Prostate gland (tissue), 2 donors: ENCODE results near the genes TROAP, RACGAP1 and SMARCD1.

DNA sequence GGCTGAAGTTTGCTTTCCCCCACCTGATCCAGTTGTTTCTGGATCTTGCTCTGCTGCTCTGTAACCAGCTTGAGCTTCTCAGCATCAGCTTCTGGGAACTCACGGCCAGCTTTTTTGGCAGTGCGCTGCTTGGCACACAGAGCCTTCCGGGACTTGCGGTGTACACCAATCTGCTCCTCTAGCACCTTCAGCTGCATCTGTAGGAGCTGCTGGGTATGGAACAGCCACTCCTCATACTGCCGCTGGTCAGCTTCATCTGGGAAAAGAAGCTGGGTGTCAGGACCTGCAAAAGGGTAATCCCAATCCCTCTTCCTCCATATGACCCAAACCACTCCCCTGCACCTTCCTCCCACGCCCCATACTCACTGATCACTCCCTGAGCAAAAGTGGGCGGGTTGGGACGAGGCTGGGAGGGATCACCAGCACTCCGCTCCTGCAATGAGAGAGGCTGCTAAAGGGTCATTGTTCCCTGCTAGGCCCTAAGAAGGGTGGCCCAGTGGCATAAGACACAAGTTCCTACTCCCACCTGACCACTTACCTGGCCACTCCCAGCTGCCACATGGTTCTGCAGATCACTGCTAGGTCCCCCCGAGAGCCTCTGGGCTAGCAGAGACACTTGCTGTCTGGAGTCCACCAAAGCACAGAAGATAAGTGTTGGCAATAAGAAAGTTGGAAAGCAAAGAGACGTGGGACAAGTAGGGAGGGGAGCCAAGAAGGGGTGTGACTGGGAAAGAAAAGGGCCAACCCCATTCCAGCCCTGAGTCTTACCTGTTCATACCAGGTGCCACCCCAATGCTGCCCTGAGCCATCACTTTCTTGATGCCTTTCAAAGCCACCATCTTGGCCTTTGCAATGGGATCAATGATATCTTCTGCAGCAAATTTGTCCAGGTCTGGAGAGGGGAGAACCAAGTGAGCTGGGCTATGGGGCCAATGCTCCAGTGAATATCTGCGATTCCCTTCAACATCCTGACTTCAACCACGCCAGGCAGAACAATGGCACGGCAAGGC lies 15.8 kb upstream of the PRKAG1 start:
- PRO-cap = no peak
- RAMPAGE, long total RNA, 2 experiments = no peak in any of the 2 experiments

DNA sequence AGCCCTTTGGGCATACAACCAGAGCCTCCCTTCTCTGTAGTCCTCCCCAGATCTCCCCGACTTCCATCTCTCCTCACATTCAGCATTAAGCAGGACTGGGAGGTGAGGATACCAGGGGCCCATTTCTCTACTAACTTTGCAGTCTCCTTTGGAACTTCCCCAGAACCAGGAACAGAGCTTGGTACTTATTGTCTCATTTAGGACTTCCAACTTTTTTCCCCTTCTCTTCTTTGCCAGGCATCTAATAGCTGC lies 489 bp upstream of the DHH start:
- PRO-cap = no peak
- RAMPAGE, long total RNA, 2 experiments = no peak in any of the 2 experiments

GRCh38 chr12:49197232-49197814 lies 8.4 kb upstream of the TUBA1A start:
- PRO-cap = unidirectional peak, plus-strand start at chr12:49197550
- RAMPAGE, long total RNA, 2 experiments = no peak in any of the 2 experiments

- PRO-cap = unidirectional peak, minus-strand start at chr12:49322999; unidirectional peak, minus-strand start at chr12:49323047
- RAMPAGE, long total RNA, 2 experiments = start-site peak on the plus strand in 1 of 2 experiments, at chr12:49323252-49323302 at its widest, 12 reads per replicate
Observed at GRCh38 chr12:49322798-49323802, at the start of gene TROAP. Gene TROAP (plus strand): TSS chr12:49323255.

DNA sequence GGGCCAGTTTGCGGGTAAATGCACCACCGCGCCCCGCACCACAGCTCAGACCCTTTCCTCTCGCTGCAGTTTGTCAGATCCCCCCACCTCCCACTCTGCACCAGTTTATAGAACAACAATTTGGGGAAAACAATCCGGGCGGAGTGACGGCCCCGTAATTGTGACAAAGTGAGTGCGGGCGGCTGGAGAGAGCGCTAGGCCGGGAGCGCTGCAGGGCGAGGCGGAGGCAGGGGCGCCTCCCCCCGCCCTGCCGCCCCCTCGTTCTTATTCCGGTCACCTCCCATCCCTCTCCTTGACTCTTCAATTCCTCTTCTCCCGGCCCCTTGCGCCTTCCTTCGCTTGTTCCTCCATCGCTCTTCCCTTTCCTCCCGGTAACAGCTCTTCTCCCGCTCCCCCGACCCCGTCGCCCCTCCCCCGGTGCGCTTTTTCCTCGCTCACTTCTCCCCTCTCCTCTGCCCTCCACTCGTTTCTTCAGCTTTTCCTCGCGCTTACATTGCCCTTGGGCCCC lies 659 bp upstream of the DNAJC22 start:
- PRO-cap = no peak
- RAMPAGE, long total RNA, 2 experiments = no peak in any of the 2 experiments

- PRO-cap = no peak
- RAMPAGE, long total RNA, 2 experiments = start-site peak on the plus strand in 1 of 2 experiments, at chr12:49347957-49347971 at its widest, 10 reads per replicate
Observed at GRCh38 chr12:49347277-49348129, 815 bp downstream of the DNAJC22 start.

DNA sequence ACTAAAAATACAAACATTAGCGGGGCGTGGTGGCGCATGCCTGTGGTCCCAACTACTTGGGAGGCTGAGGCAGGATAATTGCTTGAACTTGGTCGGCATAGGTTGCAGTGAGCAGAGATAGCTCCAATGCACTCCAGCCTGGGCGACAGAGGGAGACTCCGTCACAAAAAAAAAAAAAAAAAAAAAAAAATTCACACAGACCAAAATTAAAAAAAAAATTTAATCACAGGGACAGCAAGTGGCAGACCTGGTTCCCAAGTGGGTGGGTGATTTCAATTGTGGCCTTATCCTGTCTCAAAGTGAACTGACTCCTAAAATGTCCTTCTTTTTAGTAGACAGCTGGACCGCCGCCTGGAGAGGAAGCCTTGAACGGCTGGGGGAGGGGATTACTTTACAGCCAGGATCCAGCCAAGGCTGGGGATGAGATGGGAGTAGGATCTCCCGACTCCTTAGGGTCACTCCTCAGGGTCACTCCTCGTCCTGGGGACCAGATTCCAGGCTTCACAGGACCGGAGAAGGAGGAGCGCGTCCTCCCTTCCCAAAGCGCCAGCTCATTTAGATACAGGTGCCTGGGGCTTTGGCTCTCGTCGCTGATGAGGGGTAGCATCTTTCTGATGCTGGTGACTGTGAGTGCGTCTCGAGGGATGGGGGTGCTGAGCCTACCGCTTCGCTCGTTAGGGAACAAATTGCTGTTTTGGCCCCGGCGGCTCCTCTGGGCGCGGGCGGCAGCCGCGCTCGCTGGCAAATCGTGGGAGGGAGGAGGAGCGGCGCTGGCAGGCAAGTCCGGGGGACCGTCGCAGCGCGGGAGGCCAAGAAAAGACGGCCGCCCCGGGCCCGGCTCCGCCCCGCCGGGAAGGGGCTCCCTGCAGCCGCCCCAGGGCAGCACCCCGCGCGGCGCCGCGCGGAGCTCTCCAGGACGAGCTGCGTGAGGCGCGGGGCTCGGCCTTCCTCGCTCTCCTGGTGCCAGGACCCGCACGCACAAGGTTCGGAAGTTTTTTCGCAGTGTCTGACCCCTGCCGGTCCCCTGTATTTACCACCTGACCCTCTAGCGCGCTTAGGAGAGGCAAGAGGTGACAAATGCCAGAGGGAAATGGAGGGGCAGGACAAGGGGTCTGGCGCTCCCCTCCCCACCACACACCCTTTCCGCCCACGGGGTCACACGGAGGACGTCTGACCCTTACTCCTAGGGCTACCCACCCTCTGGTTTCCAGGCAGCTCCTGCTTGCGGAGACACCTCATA lies 1.2 kb upstream of the KCNH3 start:
- PRO-cap = no peak
- RAMPAGE, long total RNA, 2 experiments = no peak in any of the 2 experiments

- PRO-cap = no peak
- RAMPAGE, long total RNA, 2 experiments = no peak in any of the 2 experiments
Observed at GRCh38 chr12:49653384-49654101, 30.2 kb downstream of the PRPF40B start.

GRCh38 chr12:49672298-49673177 lies 34.7 kb downstream of the FMNL3 start:
- PRO-cap = no peak
- RAMPAGE, long total RNA, 2 experiments = no peak in any of the 2 experiments

- PRO-cap = no peak
- RAMPAGE, long total RNA, 2 experiments = no peak in any of the 2 experiments
Observed at GRCh38 chr12:49698487-49699736, 8.3 kb downstream of the FMNL3 start.

DNA sequence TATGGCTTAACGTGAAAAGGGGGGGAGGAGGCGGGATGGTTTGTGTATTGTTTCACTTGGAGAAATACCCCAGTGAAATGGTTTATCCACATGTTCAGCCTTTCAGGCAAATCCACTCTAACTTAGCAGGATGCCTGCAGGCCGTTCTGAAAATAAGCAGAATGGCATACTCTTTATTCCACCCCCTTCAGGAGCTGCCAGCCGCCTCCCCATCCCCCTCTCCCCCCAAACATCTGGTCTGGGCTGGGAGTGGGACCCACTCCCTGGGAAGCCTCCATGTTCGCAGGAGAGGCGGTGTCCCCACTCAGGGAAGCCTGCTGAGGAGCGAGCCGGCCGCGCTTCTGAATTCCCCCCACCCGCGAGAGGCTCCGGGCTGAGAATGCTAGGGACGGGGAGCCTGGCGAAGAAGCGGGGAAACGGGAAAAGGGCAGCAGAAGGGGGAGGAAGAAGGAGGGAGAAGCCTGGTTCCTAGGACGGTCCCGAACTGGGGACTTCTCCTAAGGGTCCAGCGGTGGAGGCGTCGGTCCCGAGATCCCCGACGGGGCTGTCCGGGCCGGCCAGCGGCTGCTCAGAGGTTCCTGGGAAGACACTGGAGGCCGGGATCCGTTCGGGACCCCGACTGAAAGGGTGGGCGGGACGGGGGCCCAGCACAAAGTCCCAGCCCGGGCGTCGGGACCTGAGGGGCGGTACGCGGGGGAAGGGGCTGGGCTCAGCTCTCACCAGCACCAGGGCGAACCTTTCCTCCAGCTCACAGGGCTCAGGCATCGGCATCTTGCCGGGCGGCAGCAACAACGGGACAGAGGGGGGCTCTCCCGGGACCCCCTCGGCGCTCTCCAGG lies 651 bp downstream of the FMNL3 start:
- PRO-cap = no peak
- RAMPAGE, long total RNA, 2 experiments = no peak in any of the 2 experiments

DNA sequence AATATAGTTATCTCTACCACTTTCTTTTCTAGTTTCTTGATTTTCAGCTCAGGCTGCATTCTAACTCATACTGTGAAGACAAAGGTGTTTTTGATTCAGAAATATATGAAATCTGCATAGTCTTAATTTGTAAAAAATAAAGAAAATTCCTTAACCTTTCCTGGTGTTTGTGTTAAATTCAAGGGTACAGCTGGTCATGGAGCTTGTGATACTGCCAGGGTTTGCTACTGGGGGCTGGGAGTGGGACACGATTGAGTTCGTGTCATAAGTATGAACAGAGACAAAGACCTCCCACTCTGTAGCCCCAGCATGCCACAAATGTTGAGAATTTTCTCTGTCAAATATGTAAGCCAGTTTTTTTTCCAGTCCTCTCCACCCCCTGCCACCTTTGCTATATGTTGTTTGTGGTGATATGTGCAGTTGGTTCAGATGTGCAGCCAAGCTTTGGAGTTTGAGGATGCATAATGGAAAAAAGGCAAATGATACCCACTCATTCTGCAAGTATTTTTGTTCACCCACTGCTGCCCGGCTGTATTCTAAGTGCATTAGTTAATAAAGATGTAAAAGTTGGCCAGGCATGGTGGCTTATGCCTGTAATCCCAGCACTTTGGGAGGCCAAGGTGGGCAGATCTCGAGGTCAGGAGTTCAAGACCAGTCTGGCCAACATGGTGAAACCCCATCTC lies 23.6 kb downstream of the TMBIM6 start:
- PRO-cap = no peak
- RAMPAGE, long total RNA, 2 experiments = no peak in any of the 2 experiments

DNA sequence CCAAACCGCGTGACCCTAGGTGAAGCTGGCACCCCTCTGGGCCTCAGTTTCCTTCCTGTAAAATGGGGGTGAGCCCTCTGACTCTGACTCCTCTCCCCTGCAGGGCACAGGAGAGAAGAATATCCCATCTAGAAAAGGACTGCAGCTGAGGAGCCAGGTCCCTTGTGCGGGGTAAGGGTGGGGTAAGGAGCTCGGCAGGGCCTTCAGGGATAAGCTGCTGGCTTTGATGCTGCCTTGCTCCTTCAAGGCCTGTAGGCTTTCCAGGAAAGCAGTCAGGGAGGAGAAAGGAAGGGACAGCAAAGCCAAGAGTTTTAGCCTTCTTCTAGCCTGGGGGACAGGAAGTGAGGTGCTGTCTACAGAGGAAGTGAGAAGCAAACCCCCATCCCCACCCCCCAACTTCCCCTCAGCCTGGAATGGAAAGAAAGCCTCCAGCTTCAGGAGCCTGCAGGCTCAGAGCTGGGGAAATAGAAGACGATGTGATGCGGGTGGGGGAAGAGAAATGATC lies 7.3 kb downstream of the NCKAP5L start:
- PRO-cap = no peak
- RAMPAGE, long total RNA, 2 experiments = no peak in any of the 2 experiments

- PRO-cap = unidirectional peak, plus-strand start at chr12:49825580
- RAMPAGE, long total RNA, 2 experiments = no peak in any of the 2 experiments
Observed at GRCh38 chr12:49825340-49825814, 2.8 kb downstream of the NCKAP5L start.

GRCh38 chr12:49962712-49963376 lies 1.2 kb downstream of the AQP5 start:
- PRO-cap = no peak
- RAMPAGE, long total RNA, 2 experiments = no peak in any of the 2 experiments

DNA sequence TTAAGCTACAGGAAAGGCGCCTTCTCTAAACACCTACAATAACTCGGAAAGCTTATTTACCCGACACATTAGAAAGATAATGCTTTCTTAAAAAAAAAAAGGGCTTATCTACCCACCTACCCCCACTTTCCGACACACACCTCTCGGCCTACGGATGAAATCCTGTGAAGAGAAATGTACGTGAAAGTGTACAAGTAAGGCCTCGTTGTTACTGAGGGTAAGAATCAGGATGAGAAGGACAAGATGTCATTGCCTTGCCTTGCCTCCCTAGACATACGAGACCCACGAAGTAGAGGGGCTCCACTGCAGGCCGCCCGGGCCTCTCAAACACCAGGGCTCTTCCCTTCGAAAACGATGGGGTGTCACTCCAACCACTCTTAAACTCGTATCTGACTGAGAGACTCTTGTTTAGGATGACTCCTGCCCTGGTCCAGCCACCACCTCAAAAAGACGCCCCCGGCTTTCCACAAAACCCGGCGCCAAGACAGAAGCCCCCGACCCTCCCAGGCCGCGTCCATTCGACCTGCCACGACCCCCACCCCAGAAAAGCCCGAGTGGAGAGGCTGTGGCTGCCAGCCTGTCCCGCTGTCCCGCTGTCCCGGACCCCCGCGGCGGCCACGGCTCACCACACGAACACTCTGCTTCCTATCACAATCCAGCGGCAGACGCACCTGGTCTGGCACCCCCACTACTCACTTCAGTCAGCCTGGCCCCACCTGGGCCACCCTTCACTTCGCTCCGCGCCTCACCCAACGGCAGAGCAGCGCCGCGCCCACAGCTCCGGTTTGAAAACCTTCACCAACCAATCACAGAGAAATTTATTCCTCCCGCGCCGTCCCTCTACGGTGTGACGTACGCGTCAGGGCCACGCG lies at the start of gene RACGAP1:
RACGAP1 (minus strand) TSS at position 793 of the 872 bp plus-strand sequence.
- PRO-cap = bidirectional peak, plus-strand start at position 727 of the sequence, minus-strand start at position 793 of the sequence; unidirectional peak, minus-strand start at position 793 of the sequence
- RAMPAGE, long total RNA, 2 experiments = start-site peak on the minus strand in 2 of 2 experiments, centred at positions 745 to 752 of the sequence, 34 to 36 reads per replicate

GRCh38 chr12:50070367-50070930 lies 13.1 kb downstream of the ASIC1 start:
- PRO-cap = no peak
- RAMPAGE, long total RNA, 2 experiments = no peak in any of the 2 experiments

DNA sequence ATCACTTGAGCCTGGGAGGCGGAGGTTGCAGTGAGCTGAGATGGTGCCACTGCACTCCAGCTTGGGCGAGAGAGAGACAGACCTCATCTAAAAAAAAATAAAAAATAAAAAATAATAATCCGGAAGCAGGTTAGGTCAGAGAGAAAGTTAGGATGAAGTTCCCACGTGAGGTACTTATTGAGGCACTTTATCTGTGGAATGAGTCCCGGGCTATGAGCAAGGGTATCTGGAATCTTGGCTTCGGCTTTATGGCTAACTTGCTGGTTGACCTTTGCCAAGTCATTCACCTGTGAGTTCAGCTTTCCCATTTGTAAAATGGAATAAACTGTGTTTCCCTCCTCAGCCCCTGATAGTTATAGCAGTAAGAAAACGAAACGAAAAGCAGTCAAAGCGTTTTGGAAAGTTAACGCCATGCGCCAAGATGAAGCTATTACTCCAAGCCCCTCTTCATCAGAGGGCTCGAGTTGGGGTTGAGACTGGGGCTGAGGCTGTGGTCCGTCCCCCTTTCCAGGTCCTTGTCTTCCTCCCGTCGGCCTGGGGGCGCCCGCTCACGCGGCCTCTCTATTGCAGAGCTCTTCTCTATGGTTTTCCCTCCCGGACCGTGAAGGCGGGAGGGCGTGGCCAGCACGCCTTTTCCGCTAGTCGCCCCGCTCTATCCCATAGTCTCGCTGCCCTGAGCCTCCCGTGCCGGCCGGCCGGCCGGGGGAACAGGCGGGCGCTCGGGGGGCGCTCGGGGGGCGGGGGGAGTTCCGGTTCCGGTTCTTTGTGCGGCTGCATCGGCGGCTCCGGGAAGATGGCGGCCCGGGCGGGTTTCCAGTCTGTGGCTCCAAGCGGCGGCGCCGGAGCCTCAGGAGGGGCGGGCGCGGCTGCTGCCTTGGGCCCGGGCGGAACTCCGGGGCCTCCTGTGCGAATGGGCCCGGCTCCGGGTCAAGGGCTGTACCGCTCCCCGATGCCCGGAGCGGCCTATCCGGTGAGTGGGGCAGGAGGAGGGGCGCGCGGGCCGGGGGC lies at the start of gene SMARCD1:
SMARCD1 (plus strand) TSS at position 766 of the 1,008 bp plus-strand sequence.
- PRO-cap = bidirectional peak, plus-strand start at position 766 of the sequence, minus-strand start at position 566 of the sequence; bidirectional peak, plus-strand start outside the sequence, minus-strand start at position 938 of the sequence
- RAMPAGE, long total RNA, 2 experiments = start-site peak on the plus strand in 2 of 2 experiments, centred at position 772 of the sequence, 121 to 127 reads per replicate

GRCh38 chr12:50132376-50133093 lies 20.5 kb downstream of the COX14 start:
- PRO-cap = no peak
- RAMPAGE, long total RNA, 2 experiments = no peak in any of the 2 experiments

- PRO-cap = no peak
- RAMPAGE, long total RNA, 2 experiments = no peak in any of the 2 experiments
Observed at GRCh38 chr12:50488317-50488688, 16.5 kb upstream of the DIP2B start.